Airway epithelial cell (primary cell): ENCODE measurements around a stretch of chr18.

DNA sequence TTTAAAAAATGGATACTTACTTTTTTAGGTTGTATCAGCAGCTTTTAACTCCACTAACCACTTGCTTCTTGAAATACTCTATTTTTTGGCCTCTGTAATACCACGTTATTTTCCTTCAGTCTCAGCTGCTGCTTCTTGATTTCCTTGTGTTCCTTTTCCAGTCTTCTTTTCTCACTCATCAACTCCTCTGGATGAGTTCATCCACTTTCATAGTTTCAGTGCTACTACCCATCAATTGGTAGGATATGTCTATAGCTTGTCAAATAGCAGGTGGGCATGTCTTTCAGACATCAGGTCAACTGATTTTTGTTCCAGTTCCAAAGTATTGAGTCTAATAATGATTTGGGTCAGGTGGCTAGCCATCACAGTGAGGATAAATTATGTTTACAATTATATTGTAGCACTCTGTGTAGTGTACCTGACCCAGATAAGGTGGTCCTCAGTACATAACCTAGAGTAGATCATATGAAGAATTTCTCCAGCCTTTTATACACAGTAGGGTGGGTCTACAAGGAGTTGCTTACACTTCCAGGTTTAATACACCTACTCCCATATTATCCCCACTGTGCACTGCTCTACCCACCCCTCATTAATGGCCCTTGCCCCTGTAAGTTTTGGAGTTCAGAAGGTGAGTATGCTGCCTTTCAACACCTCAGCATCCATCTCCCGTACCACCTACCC lies 46.6 kb upstream of the ST8SIA5 start:
- RAMPAGE, long total RNA = no peak

GRCh38 chr18:47098724-47099349 lies 51.5 kb downstream of the HDHD2 start:
- RAMPAGE, long total RNA = no peak

- RAMPAGE, long total RNA = no peak
Measured at GRCh38 chr18:48084750-48085331, 154.4 kb upstream of the SMAD2 start.

DNA sequence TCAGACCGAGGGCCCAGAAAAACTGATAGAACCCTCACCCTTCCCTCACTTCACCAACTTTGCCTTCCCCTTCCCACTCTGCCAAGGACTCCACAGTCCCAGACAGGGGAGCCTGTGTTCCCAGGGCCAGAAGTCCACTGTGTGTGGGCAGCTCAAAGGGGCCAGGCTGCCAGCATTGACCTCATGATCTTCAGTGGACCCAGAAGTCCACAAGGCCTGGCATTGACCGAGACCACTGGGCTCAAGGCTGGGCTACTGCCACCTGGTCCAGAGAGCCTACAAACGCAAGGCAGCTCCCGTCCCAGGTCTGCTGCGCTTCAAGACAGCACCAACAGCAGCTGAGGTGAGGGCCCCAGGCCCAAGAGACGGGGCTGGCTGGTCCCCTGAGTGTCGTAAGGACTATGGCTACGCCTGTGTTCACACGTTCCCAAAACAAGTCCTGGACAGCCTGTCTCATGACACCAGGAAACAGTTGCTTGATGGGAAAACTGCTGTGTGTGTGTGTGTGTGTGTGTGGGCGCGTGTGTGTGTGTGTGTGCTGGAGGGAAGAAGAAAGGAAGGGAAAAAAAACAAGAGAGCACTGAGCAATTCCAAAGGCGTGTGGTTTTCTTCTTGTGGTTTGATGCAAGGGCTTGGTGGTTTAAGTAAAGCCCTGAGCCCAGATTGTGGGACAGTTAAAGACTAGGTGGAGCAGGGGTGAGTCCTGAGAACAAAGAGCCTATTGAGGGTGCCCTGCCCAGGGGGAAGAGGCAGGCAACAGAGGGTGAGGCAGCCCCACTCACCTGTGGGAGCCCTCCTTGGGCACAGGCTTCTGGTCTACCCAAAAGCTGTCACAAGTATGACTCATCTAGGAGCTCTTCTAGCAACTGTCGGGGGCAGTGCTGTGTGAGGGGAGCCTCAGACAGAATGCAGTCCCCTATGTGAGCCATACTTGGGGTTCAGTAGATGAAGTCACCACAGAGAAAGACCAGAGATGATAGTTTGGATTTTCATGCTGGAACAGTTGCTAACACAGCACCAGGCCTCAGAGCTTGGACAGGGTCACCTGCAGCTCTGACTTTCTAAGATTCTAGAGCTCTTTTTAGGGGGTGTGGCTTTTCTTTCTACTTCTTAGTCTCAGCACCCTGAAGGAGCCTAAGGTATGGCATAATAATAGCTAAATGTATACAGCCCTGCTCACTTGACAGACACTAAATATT lies 46.8 kb upstream of the ZBTB7C start:
- RAMPAGE, long total RNA = no peak

DNA sequence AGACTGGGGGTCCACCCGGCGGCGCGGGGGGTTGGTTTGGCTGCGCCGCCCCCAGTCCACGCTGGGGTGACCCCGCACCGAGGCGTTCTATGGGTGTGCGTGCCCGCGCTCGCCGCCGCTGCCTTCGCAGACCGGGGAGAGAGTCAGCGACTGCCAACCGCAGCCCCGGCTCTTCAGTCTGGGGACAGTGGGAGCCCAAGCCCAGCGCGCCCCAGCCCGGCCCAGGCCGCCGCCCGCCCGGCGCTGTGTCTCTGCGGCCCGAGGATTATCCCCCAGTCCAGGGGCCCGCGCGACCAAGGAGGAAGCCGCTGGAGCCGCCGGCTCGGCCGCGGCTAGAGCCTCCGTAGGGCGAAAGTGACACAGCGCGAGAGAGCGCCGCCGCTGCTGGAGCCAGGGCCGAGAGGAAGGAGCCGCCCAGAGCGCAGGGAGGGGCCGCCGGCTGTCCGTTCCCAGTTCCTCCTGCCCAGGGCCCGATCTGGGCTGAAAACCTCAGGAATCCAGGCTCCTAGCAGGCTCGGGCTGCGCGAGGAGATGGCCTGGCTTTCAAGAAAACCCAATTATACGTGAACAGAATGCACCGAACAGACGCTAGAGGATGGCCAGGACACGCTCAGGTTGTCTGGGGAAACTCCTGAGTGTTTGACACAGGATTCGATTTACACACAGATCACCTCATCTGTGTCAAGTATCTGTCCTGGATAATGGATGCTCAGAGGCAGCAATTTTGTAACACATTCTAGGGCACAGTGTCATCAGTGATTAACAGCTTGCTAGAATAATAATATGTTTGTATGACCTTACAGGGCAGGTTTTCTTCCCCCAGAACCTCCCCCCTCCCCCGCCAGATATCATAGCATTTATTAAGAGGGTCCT lies 2.4 kb downstream of the CTIF start:
- RAMPAGE, long total RNA = no peak

DNA sequence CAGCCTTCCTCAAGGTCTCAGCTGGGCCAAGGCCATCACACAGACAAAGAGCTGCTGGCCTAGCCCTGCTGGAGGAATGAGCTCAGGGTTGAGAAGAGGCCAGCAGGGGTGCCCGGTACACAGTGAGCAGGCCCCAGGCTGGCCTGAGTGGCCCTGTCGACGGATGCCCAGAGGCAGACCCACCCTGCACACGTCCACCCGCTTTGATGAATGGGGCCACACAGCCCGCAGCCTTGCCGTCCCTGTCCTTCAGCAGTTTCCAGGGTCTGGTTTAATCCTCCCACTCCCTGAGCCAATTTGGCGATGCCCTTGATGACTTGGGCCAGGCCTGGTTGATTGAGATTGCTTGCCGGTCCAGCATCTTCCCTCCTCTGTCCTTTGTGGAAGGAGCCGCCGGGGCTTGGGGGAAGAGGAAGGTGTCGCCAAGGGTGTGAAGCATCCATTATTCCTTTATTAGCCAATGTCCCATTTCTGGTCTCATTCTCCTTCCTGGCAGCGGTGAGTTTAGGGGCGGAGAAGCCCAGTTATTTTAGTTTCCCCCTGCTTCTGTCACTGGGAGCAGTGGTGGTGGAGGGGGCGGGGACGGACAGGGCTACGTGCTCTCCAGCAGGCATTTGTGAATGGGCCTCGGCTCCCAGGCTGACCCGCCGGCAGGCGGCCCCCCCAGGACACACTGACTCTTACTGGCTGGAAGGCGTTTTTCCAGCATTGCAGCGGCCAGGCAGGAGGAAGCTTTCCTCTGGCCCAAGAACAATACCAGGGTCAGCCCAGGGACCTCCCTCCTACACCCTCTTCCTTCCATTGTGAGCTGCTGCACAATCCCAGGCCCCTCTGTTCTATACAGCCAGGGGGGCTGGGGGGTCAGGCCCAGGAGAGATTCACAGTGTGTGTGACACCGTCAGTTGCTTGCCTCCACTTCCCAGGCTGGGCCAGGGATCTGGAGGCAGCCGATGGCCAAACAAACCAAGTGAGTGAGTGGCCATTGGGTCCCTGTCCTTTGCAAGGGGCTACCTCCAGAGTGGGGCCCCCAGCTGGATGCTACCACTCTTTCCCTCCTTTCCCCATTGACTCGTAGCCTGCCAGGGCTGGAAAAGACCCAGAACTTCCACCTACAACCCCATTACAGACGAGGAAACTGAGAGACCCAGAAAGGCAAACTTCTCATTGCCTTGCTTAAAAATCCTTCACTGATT lies 141.9 kb downstream of the CTIF start:
- RAMPAGE, long total RNA = no peak

DNA sequence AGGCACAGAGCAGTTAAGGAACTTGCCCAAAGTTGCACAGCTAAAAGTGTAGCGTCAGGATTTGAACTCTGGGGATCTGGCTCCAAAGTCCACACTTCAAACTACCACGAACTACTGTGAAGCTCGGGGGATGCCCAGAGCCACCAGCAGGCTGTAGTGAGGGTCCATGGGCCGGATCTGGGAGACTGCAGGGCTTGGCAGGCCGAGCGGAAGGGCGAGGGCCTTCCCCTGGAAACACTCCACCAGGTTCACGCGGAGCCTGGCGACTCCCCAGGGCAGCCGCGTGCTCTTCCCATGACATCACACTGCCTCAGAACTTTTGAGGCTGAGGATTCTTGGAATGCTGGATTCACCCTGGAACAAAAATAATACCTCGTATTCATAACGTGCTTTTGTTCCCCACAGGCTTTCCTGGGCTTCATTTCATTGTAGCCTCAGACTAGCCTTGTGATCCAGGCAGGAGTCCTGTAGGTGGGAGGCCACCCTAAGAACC lies 201.0 kb downstream of the SMAD7 start:
- RAMPAGE, long total RNA = no peak

GRCh38 chr18:48761004-48761453 lies 189.7 kb downstream of the SMAD7 start:
- RAMPAGE, long total RNA = no peak

GRCh38 chr18:48780921-48781940 lies 169.5 kb downstream of the SMAD7 start:
- RAMPAGE, long total RNA = no peak

DNA sequence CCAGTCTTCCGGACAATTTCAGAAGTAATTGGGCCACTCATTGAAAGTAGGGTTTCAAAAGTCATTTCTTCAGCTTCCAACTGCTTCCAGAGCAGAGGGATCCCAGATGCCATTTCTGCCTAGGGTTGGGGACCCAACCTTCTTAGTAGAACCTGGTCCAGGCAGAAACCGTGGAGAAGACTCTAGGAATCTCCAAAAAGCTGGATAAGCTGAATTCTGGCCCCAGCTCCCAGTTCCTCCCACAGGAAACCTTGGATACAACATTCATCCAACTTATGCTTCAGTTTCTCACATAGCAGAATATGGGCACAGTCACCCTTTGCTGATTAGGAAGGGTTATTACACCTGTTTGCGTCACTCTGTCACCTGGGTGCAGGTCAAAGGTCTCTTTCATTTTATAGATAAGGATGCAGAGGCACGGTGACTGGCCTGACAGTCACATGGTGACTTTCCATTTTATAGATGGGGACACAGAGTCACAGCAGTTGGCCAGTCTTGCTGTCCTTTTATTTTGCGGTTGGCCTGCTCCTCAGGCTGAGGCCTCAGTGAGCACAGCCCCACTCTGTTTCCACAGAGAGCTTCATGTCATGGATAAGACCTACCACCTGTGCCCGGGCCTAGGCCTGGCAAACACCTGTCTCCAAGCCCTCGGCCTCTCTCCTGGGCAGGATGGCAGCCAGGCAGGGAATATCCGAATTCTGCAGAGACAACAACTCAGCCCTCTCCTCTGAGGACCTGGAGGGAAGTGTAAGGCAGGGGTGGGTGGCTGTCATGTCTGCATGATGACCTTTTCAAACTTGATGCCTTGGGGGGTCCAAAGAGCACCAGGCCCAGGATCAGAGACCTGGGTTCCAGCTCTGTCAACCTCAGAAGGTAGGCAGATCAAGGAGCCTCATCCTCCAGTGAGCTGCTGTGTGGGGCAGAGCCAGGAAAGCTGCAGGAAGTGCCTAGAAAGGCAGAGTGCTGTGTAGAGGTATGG lies 148.8 kb downstream of the SMAD7 start:
- RAMPAGE, long total RNA = no peak

- RAMPAGE, long total RNA = no peak
Measured at GRCh38 chr18:48840365-48840950, 110.3 kb downstream of the SMAD7 start.

DNA sequence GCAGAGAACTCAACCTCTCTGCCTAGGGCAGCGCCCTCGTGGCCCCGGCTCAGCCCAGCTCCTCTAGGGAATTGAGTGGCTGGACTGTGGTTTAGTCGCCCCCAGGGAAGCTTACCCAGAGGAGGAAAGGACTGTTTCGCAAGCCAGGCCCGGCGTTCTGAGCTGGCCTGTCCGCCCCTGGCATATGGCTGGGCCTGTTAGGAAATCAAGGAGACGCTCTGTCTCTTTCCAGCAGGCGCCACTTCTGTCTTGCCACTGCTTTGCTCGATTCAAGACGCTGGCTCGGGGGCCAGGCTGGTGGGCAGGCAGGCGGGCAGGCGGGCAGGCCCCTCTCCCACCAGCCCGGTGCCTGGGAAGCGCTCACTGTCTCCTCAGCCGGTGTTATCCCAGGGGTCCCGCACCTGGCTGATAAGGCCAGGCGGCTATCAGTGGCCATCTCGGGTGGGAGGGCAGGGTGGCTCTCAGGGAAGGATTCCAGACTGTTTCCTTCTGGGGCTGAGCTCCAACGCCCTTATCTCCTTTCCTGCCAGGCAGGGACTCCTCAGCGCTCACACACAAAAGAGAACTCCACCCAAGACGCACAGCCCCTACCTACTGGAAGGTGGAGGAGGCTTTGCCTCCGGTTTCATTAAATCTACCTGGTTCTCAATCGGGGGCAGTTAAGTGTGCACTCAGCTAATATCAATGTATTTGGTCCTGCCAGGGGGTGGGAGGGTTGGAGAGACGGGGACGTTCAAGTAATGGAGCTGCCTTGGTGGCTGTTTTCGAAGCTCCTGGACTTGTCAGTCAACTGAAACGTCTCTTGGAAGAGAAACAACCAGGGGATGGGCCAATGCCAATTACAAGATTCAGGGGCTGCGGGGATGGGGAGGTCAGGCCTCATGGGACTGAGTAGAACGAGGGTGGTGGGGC lies 109.1 kb downstream of the SMAD7 start:
- RAMPAGE, long total RNA = no peak

DNA sequence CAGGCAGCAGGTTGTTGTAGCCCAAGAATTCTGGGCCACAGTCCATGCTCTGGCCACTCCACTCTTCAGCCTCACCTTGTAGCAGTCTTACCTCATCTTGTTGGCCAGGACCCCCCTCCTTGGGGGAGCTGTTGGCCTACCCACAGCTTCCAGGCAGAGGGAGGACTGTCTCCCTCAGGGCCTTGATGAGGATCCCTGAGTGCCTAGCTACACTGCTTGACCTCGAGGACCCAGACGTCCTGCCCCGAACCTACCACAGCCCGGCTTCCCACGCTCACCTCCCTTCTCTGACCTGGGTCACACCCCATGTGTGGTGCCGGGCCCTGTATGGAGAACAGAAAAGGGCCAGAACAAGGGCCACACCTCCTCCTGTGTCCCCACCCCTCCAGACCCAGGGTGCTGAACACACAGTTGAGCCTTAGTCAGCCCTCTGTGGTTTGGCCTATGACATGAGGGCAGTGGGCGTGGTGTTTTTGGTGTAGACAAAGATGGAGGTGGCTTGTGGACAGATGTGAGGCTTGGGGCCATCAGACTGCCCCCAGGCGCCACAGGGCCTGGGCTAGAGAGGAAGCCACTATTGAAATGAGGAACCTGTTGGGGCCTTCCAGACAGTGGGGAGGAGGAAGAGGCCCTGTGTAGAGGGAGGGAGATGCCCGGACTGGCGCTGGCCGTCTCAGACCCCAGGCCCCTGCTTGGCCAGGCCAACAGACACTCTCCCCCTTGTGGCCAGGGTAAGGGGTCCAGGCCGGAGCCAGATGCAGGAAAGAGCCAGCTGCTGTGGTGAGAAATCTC lies 54.0 kb downstream of the SMAD7 start:
- RAMPAGE, long total RNA = no peak

DNA sequence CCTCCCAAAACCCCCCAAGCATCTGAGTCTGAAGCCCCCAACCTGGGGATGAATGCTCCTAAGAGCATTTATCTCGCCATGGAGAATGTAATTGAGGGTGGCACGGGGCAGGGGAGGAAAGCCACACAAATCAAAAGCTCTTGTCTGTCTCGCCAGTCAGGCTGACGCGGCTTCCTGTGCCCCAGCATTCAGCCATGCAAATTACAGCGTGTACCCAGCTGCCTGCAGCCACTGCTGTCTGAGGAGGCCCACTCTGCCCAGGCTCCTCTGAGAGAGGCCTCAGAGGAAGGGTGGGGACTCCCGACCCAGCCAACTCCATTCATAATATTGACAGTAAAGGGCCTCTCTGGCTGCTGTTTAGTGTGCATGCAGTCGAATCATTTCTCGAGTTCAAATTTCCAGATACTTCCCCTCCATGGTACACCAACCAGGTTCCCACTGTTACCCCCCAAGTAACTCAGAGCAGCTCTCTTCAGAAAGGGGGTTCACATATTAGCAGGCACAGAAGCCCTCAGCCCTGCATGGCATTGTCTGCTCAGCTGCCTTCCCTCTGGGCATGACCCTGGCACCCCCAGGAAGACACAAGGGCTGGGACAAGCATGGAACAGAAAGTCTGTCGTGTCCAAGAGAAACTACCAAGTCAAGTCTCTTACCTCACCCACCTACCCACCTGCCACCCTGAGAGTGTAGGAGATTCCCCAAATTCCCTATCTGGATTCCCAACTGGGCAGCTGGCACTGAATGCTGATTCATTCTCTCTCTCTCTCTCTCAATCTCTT lies 21.8 kb downstream of the SMAD7 start:
- RAMPAGE, long total RNA = no peak

DNA sequence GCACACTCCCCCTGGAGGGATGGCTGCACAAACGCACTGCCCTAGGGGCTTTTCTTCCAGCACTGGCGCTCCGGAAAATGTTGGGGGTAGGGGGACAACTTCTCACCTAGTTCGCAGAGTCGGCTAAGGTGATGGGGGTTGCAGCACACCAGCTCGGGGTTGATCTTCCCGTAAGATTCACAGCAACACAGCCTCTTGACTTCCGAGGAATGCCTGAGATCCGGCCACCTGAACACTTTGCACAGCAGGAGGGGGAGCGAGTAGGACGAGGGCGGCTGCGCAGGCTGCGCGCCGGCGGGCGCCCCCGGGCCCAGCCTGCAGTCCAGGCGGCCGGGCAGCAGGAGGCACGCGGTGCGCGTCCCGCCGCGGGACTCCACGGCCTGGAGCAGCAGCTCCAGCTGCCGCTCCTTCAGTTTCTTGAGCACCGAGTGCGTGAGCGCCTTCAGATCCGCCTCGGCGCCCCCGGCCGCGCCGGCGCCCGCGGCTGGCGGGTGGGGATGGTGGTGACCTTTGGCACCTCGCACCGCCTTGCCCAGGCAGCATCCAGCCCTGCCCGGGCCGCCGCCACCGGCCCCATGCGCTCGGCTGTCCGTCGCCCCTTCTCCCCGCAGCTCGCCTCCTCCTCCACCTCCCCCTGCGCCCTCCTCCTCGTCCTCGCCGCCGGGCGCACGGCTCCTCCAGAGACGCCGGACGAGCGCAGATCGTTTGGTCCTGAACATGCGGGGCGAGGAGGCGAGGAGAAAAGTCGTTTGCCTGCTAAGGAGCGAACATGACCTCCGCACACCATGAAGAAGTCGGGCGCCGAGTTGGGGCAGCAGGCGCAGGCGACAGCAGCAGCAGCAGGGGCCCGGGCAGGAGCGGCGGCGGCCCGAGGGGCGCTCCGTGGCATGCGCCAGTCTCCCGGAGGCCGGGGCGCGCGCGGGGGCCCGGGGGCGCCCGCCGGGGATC lies 785 bp downstream of the SMAD7 start:
- RAMPAGE, long total RNA = no peak

GRCh38 chr18:48950759-48950951 lies 110 bp downstream of the SMAD7 start:
- RAMPAGE, long total RNA = no peak

DNA sequence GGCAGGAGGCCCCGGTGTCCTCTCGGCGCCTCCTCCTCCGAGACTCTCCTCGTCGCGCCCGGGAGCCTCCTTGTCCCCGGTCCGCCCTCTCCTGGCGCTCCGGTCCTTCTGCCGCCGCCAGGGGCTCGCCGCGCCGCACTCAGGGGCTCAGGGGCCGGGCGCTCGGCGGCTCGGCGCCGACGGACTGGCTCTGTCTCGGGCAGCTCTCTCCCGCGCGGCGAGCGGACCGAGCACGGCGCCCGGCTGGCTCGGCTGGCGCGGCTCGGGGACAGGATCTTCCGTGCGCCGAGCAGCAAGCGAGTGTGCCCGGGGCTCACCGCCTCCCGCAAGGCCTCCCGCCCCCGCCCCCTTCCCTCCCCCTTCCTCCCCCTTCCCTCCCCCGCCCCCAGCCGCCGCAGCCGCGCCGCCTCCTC lies 958 bp upstream of the SMAD7 start:
- RAMPAGE, long total RNA = no peak

GRCh38 chr18:48957691-48958216 lies 7.0 kb upstream of the SMAD7 start:
- RAMPAGE, long total RNA = no peak

DNA sequence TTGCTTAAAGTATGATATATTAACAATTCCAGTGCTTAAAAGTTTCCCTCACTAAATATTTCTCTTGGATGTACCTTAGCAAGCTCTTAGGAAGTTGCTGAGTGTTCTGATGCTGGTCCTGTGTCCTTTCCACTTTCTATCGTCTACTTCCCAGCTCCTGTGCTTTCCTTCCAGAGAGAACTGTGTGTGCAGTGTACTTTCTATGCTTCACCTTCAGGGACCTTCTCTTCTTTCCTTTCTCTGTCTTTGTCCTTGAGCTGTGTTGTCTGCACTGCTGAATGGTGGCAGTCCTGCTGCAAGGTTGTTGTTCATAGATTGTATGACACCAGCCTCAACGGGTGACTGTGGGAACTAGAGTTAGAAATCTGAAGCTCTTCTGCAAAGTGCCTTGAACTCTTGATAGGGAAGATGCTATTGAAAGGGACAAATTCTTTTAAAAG lies 90.1 kb upstream of the SMAD7 start:
- RAMPAGE, long total RNA = no peak

DNA sequence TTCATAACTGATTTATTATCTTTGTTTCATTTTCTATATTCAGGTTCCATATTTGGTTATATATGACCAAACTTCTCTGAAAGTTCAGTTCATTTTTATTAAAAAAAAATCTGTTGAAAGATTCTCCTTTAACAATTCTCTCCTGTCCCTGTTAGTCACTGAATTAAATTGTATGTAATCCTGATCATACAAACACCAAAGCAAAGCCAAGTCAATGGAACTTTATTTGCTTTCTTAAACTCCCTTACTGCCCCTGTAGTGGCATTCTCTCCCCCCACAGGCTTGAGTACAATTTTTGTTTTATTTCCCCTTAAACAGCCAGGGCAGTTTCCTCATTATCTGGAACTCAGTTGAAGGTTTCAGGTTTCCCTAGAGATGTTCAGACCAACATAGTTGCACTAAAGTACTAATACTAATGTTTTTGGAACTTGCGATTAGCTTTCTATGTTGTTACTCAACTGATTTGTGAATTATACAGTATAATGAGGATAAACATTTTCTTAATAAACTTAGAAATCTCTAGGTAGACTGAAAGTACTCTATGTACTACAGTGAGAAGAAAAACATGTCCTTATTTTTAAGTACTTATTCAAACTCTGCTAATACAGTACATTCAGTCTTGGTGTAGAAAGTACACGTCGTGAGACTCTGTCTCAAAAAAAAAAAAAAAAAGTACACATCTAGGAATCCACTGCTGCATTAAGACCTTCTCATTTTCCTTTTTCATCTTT lies 209.3 kb upstream of the SMAD7 start:
- RAMPAGE, long total RNA = no peak